Vagina (tissue), 1 donor: ENCODE measurements around the genes HPSE and CDS1.

- PRO-cap, result no peak
- RAMPAGE, long total RNA, result start-site peak on the minus strand at chr4:82358664-82358817, 447 reads
These were observed 15.4 kb downstream of the HNRNPD start for GRCh38 chr4:82358193-82359022.

DNA sequence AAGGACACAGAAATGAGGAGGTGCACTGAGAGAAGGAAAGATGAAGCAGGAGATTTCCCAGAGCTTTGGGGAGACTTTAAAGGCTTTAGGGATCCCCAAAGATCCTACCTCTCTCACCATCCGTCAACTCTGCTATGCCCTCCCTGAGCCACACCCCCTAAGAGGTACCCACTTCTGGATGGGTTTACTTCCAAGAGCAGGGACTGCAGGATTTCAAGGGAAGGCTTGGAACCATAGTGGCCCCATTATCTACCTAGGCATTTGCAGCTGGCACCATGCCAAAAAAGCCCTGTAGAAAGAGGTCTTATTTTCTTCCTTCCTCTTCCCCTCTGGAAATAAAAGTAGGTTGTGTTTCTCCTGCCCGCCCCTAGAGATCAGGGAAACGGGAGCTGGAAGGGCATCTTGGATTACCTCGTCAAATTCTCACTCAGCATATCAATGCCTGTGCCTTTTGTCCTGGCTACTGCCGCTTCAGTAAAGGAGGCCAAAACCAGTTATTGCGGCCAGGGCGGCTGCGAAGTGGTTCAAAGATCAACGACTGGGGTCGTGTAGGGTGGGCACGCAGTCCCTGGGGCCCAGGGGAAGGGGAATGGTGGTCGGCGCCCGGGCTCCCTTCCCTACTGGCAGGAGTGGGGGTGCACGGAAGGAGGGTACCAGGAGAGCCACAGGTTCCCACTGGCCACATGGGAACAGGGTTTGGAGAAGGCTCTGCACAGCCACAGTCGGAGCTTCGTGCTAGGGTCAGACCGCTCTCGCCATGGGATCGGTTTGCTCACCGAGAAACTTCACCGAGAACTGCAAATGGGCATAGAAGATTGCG is 1.5 kb downstream of the SCD5 start:
- PRO-cap, result no peak
- RAMPAGE, long total RNA, result no peak

- PRO-cap, result no peak
- RAMPAGE, long total RNA, result no peak
These were observed 13.2 kb upstream of the SCD5 start for GRCh38 chr4:82811687-82812359.

DNA sequence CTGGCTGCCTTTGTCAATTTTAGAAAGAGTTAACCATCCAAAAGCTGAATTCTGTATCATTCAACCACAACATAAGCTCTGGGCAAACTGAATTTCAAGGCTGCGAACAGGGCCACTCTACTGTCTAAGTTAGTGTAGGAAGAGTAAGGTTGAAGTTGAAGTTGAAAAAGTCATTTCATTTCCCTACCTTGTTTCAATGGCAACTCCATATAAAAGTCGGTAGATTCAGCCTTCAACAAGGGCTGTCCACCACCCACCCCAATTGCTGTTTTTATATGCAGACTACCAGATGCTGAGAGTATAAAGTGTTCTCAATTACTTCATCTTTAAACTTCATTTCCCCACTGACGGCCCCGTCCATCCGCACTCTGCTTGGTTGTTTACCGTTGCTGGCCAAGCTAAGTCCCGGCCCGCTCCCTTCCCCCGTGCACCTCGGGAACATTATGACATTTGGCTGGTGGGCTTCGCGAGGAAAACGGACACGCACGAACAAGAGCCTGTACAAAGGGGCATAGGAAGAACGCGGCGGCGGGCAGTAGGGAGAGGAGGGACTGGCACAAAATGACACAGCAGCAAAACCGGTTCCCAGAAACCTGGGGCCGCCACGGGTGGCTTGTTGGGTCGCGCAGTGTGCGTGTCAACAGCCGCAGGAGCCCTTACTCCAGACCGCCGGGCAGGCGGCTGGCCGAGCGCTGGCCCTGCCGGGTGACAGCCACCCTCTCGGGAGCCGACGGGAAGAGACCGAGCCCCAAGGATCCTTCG is 1.4 kb upstream of the LIN54 start:
- PRO-cap, result no peak
- RAMPAGE, long total RNA, result no peak

DNA sequence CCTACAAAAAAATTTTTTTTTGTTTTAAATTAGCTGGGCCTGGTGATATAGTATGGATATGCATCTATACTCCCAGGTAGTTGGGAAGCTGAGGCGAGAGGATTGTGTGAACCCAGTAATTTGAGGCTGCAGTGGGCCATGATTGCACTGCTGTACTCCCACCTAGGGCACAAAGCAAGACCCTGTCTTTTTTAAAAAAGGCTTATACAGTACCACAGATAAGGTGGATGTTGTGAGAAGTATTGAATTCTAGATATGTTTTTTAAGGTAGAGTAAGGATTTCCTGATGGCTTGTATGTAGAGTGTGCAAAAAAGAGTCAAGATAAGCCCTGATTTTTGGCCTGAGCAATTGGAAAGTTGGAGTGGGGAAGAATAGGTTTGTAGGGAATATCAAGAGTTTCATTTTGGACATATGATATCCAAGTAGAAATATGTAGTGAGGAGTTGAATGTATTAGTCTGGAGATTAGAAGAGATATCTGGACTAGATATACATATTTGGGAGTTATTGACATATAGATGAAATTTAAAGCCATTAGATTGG is 16.3 kb downstream of the COPS4 start:
- PRO-cap, result no peak
- RAMPAGE, long total RNA, result no peak

- PRO-cap, result unidirectional peak, minus-strand start at chr4:83334876
- RAMPAGE, long total RNA, result start-site peak on the minus strand at chr4:83334833-83334854, 18 reads
These were observed at the start of gene HPSE for GRCh38 chr4:83334198-83335404. HPSE (minus strand) TSS chr4:83334848.

GRCh38 chr4:84495928-84496588 is 3.0 kb downstream of the NKX6-1 start:
- PRO-cap, result no peak
- RAMPAGE, long total RNA, result no peak

DNA sequence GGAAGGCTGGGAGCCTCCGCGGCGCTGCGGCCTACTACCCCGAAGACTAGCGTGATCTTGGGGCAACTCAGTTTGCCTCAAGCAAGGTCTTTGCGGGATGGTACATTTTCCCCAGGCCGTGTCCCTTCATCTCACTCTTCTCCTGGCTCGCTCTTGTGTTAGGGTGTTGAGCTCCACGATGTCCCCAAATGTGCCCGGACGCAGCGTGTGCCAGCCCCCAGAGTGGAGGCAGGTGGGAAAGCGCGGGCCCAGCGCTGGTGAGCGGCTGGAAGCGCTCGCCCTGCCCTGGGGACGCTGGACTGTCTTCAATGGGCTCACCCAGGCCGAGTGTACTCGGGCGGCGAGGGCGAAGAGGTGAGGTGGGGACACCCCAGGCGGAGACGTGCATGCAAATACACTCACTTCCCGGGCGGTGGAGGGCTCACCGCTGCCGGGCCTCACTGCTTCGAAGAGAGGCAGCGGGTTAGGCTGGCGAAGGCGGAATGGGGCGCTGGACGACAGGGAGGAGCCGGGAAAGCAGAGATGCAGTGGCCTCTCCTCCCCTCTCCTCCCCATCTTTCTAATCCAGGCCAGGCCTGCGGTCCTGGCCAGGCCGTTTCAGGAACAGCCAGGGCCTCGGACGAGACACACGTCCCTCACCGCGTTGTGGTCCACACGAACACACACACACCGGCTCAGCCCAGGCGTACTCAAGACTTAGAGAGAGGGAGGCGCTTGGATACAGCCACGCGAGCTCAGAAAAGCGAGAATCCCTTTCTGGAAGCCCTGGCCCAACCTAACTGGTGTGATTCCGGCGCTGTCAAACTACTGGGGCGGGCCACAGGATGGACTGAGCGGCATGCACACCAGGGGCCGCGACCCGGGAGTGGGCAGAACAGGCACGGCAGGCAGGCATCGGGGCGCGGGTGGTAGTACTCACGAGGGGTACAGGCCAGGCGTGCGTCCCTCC is 2.2 kb downstream of the NKX6-1 start:
- PRO-cap, result no peak
- RAMPAGE, long total RNA, result no peak

- PRO-cap, result no peak
- RAMPAGE, long total RNA, result no peak
These were observed 3.6 kb upstream of the CDS1 start for GRCh38 chr4:84579249-84579727.

DNA sequence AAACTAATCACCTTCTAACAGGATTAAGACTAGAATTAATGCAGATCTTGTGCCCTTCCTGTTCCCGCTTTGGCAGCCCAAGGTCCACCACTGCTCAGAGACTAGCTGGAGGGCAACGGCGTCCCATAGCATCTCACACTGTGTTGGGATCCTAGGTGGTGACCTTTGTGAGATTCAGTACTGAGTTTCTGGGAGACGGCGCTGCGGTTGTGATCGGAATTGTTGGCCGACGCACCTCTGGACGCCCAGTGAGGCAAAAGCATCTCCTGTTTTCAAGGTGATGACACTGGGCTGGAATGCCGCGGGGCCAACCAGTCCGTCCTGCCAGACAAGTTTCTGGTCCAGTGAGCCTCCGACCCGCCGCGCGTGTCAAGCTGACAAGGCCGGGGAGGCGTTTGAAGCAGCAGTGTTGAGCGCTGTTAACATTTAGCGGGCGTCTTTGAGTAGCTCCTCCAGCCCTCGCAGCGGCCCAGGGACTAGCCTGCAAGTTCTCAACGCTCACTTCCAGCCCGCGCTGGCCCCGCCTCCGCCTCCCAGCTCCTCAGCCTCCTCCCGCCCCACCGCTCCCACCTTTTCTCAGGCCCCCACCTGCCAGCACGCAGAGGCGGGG is 624 bp upstream of the CDS1 start:
- PRO-cap, result bidirectional peak, plus-strand start outside the sequence, minus-strand start at position 478 of the sequence
- RAMPAGE, long total RNA, result no peak

- PRO-cap, result bidirectional peak, plus-strand start at chr4:84582930, minus-strand start at chr4:84582675
- RAMPAGE, long total RNA, result start-site peak on the plus strand at chr4:84583146-84583391, 97 reads
These were observed at the start of gene CDS1 for GRCh38 chr4:84582808-84583390. CDS1 (plus strand) TSS chr4:84583127.

DNA sequence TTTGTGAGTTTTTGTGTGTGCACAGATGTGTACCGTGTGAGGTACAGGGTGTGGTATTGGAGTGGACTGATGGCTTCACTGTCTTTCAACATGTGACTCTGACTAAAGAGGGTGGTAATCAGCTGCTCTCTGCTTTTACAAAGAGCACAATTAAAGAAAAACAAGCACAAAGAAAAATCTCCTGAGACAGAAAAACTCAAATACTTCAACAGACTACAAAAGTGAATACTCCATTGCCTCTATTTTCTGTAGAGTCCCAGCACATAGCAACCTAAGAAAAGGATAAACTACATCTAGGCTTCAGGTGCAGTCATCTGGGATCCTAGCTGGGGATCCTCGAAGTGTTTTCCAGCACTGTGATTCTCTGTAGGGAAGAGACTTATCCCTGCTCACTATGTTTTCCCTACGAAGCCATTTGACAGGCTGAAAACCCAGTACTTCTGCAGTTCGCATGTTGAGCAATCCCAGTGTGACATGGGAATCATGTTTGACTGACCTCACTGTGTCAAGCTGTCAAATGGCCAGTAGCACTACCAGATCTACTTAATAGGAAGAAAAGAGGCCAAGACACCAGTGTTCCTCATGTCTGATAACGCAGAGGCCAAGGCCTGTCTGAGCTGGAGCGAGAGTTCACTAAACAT is 100.4 kb downstream of the CDS1 start:
- PRO-cap, result no peak
- RAMPAGE, long total RNA, result no peak

GRCh38 chr4:84814254-84814902 is 152.1 kb downstream of the WDFY3 start:
- PRO-cap, result no peak
- RAMPAGE, long total RNA, result no peak

DNA sequence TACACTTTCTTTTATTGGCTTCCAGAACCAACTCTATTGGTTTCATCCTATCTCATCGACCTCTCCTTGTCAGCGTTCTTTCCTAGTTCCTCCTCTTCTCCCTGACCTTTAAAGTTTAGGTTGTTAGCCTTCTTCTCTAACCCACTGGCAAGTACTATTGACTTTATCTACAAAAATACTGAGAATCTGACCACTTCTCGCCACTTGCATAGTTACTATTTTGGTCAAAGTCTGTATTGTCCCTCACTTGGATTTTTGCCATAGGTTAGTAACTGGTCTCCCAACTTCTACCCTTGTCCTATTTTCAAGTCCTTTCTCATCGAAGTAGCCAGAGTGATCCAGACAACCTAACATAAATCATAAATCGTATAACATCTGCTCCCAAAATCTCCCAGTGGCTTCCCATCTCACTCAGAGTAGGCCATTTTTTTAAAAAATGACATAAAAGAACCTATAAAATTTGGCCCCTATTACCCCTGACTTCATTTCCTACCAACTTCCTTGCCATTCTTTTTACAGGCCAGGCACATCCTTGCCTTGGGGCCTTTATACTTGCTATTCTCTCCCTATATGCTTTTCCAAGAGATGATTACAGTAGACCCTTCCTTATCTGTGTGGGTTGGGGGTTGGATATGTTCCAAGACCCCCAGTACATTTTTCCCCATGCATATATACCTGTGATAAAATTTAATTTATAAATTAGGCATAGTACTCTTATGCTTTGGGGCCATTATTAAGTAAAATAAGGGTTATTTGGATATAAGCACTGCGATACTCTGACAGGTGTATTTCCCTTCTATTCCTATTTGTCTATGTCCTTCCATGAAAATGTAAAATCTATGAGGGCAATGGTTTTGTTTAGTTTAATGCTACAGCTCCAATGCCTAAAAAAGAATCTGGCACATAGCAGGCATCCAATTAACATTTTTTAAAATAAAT is 28.9 kb downstream of the WDFY3 start:
- PRO-cap, result no peak
- RAMPAGE, long total RNA, result no peak

- PRO-cap, result no peak
- RAMPAGE, long total RNA, result no peak
These were observed 27.4 kb downstream of the WDFY3 start for GRCh38 chr4:84939031-84939453.

DNA sequence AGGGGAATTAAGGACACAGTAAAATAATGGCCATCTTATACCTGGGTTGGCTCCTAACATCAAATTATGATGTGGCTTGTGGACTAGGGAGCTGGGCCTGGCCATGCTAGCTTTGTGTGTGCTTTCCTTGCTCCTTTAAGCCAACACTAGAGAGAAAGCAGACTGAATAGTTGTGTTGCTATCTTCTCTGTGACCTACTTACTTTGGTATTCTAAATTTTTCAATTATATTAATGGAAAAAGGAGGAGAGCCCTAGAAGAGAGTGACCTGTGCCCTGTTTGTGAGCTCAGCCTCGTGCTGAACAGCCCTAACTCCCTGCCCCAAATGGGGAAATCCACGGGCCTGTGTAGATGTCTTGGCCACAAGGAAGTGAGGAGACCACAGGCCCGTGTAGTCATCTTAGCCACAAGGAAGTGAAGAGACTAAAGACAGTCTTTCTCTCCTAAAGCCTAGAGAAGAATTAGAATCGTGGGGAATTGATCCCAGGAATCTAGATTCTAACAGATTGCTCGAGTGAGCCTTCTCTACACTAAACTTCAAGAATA is 23.3 kb downstream of the ARHGAP24 start:
- PRO-cap, result bidirectional peak, plus-strand start at position 408 of the sequence, minus-strand start at position 326 of the sequence
- RAMPAGE, long total RNA, result no peak

DNA sequence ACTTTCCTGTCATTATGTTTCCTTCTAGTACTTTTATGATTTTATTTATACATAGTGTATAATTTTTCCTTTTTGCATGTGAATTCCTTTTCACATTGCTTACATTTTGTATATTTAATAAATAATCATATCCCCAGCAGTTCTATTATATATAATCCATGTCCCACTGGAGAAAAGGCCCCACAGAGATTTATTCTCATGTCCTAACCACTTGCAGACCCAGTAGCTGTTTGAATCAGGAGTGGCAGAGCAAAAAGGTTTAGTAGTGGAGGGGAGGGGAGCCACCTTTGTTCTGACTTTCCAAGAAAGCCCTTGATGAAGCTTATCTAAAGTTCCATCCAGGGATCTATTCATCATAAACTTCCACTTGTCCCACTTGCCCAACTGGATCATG is 39.4 kb downstream of the ARHGAP24 start:
- PRO-cap, result no peak
- RAMPAGE, long total RNA, result no peak

GRCh38 chr4:86358231-86358837 is 1.5 kb downstream of the MAPK10 start:
- PRO-cap, result no peak
- RAMPAGE, long total RNA, result no peak

DNA sequence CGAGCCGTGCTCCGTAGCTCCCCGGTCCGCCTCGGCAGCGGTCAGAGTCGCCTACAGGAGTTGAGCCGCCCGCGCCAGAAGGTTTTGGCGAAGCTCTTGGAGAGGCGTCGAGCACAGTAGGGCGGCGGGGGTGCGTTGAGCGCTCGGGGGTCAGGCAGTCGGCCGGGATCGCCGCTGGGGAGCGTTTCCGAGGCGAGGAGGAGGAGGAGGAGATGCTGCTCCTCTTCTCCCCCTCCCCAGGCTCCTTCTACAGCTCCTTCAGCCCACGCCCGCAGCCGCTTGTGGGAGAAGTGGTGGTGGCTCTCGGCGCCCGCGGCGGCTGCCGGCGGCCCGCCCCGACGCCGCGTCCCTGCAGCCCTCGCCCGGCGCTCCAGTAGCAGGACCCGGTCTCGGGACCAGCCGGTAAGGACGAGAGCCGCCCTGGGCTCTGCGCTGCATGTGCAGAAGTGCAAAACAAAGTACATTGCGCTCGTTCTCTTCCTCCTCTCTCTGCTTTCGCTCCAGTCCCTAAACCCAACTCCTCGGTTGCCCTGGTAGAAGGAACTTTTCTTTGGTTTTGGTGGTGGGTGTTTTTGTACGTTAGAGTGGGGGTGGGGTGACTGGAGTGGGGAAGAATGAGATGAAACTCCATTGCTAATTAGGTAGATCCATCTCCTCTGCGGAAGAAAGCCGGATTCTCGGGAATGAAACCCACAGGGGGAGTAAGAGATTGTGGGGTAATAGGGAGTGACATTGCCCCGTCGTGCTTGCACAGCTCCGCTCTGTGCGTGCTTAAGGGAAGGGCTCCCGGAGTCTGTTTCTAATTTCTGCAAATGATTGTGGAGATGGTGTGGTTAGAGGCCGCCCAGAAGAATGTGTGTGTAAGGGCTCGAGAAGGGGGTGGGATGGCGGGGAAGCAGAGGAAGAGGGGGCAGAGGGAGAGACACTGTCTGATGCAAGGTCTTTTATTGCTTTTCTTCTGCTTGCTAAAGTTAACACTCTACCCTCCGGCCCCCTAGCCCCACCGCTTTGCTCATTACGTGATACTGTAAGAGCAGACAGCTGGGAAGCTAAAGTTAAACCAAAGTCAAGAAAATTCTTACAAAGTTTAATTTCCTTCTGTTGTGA is 626 bp downstream of the PTPN13 start:
- PRO-cap, result bidirectional peak, plus-strand start at position 284 of the sequence, minus-strand start at position 249 of the sequence; bidirectional peak, plus-strand start at position 898 of the sequence, minus-strand start at position 799 of the sequence
- RAMPAGE, long total RNA, result no peak

DNA sequence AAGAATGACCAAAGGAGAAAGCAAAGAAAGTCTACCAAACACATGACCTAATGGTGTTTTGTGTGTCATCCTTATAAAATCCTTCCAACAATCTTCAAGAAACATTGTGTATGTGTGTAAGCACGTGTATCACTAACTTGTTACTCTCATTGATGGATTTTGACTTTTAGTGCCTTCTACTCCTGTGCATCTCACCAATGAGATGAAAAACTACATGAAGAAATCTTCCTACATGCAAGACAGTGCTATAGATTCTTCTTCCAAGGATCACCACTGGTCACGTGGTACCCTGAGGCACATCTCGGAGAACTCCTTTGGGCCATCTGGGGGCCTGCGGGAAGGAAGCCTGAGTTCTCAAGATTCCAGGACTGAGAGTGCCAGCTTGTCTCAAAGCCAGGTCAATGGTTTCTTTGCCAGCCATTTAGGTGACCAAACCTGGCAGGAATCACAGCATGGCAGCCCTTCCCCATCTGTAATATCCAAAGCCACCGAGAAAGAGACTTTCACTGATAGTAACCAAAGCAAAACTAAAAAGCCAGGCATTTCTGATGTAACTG is 86.5 kb downstream of the SLC10A6 start:
- PRO-cap, result no peak
- RAMPAGE, long total RNA, result no peak